Melanocyte of skin (primary cell): Measurements from ENCODE around the genes VWF and PLEKHG6.

- CAGE, long polyA plus RNA, 2 experiments = no peak in any of the 2 experiments
Measured at GRCh38 chr12:5171005-5171392, 127.3 kb downstream of the KCNA5 start.

- CAGE, long polyA plus RNA, 2 experiments = no peak in any of the 2 experiments
Measured at GRCh38 chr12:5290892-5291158, 141.1 kb upstream of the NTF3 start.

DNA sequence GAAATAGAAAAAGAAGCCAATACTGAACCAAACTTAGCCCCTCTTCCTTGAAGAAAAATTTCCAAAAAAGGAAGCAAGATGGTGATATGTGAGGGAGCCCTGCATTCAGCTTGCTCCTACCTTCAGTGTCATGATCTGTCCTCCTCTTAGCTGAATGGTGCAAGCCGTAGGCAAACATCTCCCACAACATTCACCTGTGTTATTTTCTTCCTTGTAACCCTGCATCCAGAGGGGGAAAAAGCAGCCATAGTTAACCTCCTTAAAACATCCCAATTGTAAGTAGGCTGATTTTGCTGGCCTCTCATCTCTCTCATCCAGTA, 8.3 kb upstream of the ANO2 start:
- CAGE, long polyA plus RNA, 2 experiments = no peak in any of the 2 experiments

GRCh38 chr12:6074339-6074857, 50.1 kb downstream of the VWF start:
- CAGE, long polyA plus RNA, 2 experiments = no peak in any of the 2 experiments

DNA sequence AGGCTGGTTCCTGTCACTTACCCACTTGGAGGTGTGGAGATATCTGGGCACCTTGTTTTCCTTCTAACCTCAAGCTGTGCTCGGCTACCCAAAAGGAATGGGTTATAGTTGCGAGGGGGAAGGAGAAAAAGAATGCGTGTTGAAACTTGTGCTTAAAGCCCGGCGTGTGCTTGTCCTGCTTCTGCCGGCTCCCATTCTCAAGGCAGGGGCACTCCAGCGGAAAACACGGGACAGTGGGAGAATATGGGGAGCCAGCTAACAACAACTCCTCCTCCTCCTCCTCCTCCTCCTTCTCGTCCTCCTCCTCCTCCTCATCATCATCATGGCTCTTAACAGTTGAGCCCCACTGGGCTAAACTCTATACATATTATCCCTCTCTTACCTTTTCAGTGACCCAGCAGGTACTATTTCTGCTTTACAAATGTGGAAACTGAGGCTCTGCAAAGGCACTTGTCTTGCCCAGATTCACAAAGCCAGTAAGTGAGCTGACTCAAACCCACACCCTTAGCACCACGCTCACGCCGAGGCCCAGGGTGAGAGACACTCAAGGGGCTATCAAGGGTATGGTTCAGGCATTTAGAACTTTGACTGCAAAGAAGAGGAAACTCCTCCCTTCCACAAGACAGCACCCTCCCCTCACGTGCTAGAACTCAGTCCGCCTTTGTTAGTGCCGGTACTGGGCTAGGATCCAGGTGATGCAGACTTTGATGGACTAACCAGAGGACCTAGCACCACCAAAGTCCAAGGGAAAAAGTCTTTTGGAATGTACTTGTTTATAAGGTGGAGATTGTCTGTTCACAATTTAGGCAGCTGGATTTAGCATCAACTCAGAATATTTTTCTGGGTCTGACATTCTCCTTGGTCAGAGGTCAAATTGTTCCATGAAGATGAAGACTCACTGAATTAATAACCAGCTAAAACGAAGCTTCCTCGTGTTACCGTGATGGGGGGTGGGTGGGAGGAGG, 33.9 kb downstream of the VWF start:
- CAGE, long polyA plus RNA, 2 experiments = no peak in any of the 2 experiments

DNA sequence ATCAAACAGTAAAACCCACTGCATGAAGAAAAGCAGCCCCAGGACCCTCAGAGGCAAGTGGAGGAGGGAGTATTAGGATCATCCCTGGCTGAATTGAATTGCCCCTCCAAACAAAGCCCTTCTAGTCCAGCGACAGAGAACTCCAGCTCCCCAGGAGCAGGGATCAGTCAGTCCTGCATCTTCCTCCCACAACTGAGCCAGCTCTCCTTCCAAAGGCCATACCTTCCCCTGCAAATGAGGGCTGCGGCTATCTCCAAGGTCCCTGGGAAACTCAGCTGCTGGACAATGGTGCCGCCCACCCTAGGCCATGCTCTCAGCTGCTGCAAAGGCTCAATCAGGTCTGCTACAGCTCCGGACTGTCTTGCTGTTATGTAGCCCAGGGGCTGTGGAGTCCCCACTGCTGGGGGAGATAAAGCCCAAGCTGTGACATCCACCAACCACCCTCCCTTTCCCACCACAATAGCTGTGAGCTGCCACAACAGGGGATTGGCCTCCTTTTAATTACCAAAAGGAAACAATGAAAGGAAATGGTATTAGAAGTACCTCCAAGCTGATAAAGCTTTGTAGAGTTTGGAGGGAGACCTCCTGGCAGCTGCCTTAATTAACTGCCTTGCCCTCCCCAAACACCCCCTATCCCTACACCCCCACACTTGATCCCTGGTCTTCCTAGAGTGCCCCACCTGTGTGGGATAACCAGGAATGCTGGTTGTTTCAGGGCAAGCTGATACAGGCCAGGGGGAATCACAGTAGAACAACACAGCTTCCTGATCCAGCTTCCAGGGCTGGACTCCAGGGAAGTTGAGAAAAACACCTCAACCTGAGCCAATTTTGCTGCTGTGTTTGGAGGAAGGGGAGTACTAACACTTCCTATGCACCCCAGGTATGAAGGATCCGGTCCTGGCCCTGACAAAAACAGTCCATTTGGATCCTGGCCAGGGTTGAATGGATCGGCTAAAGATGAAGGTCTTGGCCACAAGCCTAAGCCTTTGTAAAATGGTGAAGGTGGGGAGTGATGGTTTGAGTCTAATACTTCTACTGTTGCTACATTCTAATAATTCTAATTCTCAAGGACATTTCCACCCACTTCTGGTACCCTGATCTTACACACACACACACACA, at the start of gene VWF:
VWF (minus strand) TSS at position 472 of the 1,119 bp plus-strand sequence.
- CAGE, long polyA plus RNA, 2 experiments = no peak in any of the 2 experiments

GRCh38 chr12:6199226-6200298, 638 bp upstream of the CD9 start:
- CAGE, long polyA plus RNA, 2 experiments = no peak in any of the 2 experiments

DNA sequence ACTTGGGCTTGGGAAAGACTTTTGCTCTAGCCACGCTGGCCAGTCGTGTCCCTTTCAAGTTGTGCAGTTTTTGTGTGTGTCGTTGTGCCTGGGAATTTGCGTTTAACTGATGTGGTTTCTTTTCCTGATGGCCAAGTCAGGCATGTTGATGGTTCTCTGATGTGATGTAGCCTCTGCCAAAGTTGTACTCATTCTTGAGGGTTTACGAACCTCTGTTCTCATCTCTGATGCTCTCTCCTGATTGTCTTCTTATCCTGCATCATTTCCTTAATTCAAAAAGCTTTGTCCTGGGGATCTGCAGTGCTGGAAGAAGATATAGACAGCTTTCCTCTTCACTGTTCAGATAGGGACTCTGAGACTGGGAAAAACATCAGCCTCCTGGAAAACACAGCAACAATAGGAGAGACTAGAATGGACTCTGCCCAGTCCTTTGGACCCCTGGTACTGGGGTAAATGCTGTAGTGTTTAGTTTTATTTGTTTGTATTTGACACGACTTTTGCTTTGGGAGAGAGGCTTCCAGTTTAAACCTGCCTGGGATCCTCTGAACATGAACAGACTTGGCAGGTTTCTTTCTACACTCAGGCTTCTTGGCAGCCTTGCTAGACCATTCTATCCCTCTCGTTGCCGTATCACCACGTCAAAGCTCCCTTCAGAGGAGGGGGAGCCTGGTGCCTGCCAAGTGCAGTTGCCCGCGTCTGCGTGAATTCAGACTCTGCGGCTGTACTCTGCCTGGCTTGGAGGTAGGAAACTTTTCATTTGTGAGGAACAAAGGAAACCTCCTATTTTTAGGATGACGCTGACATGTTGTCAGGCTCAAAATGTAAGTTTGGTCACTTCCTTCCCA, 25.6 kb downstream of the CD9 start:
- CAGE, long polyA plus RNA, 2 experiments = no peak in any of the 2 experiments

DNA sequence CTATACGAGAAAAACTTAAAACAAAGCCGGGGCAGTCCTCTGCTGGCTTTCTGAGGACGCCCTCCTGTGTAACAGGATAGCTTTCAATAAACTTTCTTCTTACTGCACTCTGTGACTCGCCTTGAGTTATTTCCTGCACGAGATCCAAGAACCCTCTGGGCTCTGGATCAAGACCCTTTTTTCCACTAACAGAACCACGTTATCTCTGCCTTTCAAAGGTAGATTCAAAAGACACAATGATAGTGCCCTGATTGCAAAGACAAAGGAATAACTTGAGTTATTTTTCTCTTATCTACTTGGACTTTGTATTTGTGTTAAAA, 12.6 kb upstream of the PLEKHG6 start:
- CAGE, long polyA plus RNA, 2 experiments = no peak in any of the 2 experiments

DNA sequence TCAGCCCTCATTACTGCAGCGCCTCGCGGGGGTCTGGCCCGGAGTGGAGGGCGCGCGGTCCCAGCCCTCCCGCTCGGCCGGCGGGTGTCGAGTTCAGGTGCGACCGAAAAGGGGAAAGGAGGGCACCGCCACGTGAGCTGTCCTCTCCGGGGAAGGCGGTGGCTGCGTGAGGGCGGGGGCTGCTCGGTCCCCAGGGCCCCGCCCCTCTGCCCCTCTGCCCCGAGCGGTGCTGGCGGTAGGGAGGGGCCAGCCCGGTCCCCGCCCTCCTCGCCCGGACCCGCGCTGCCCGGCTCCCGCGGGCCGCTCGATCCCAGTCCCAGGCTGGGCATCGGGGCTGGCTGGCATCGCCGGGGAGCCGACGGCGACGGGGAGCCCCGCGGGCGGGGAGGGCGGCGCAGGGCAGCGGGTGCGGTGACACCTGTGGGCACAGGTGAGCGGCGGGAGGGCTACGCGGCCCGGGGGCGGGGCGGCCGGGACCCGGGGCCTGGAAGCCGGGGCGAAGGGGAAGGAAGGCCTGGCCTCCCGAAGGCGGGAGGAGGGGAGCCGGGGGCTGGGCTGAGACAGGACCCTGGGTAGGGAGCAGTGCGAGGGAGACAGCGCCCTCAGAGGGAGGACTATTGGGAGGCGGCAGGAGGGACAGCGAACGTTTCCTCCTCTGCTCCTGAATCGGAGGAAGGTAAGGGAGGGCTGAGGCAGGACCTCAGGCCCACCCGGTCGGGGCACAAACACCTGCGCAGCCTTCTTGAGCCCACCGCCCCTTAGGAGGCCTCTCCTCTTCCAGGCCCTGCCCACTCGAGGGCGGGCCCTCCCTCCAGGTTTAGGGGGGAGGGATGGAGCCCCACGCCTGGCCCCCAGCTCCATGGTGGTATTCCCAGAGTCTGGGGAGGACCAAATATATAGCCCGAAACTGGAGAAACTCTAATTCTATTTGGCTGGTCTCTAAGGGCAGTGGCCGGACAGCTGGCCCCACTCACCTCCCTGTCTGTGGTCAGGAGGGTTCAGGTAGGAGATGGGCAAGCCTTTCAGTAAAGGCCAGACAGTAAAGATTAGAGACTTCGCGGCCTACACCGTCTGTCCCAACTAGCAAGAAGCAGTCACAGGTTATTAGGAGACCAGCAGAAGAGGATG, at the start of gene PLEKHG6:
PLEKHG6 (plus strand) TSS at position 264 of the 1,128 bp plus-strand sequence.
- CAGE, long polyA plus RNA, 2 experiments = no peak in any of the 2 experiments

GRCh38 chr12:6312402-6313476, 2.3 kb downstream of the PLEKHG6 start:
- CAGE, long polyA plus RNA, 2 experiments = no peak in any of the 2 experiments

GRCh38 chr12:6322257-6322690, 11.8 kb downstream of the PLEKHG6 start:
- CAGE, long polyA plus RNA, 2 experiments = no peak in any of the 2 experiments

DNA sequence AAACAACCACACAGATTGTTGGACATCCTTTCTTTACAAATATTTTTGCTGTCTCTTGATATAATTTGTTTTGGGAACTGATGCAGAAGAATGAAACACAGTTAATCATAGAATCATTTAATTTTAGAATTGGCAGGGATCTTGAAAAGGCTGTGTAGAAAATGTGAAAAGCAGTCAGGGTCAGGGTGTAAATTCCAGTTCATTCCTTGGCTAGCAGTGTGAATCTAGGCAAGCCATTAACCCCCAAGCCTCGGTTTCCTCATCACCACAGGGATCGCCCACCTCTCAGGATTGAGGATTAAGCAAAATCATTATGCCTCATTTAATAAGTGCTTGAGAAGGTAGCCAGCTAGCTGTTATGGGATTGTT, 10.9 kb downstream of the TNFRSF1A start:
- CAGE, long polyA plus RNA, 2 experiments = no peak in any of the 2 experiments

DNA sequence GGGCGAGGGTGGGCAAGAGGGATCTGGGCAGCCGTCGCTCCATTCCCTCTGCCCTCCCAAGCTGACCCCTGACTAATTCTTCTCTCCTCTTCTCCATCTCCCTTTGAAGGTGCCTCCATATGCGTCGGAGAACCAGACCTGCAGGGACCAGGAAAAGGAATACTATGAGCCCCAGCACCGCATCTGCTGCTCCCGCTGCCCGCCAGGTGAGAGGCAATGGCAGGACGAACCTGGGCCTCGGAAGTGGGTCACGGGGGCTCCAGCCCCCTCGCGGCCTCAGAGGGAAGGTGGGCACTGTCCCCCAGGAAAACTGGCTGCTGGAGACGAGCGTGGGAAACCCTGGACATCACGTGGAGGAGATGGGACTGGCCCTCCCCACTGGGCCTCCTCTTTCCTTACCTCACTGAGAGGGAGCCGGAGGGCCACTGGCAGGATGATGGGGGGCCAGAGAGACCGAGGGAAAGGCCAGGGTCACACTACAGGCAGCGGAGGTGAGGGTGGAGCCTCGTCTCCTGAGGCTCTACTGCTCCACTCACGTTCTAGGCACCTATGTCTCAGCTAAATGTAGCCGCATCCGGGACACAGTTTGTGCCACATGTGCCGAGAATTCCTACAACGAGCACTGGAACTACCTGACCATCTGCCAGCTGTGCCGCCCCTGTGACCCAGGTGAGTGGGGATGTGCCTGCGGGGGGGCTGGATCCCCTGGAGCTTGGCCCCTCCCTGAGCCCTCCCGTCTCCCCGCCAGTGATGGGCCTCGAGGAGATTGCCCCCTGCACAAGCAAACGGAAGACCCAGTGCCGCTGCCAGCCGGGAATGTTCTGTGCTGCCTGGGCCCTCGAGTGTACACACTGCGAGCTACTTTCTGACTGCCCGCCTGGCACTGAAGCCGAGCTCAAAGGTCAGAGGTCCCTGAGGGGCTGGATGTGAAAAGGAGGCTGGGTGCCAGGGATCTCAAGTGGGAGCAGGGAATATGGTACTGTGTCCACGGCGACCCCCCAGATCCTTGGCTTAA, 824 bp downstream of the LTBR start:
- CAGE, long polyA plus RNA, 2 experiments = no peak in any of the 2 experiments

DNA sequence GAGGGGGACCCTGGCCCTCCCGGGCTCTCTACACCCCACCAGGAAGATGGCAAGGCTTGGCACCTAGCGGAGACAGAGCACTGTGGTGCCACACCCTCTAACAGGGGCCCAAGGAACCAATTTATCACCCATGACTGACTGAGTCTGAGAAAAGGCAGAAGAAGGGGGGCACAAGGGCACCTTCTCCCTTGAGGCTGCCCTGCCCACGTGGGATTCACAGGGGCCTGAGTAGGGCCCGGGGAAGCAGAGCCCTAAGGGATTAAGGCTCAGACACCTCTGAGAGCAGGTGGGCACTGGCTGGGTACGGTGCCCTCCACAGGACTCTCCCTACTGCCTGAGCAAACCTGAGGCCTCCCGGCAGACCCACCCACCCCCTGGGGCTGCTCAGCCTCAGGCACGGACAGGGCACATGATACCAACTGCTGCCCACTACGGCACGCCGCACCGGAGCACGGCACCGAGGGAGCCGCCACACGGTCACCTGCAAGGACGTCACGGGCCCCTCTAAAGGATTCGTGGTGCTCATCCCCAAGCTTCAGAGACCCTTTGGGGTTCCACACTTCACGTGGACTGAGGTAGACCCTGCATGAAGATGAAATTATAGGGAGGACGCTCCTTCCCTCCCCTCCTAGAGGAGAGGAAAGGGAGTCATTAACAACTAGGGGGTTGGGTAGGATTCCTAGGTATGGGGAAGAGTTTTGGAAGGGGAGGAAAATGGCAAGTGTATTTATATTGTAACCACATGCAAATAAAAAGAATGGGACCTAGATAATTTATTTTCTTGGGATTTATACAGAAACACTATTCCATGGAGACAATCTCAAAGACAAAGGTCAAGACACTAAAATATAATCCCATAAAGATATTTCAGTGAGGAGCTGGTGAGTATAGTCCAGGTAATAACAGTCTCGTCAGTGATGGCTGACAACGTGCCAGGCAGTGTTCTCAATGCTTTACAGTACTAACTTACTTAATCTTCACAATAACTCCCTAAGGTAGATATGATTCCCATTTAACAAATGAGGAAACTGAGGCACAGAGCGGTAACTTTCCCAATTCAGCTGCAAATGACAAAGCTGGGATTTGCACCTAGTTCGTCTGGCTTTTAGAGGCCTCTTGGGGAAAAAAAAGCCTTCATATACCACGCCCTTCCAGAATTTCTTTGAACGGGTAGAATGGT, 7.2 kb downstream of the LTBR start:
- CAGE, long polyA plus RNA, 2 experiments = no peak in any of the 2 experiments

- CAGE, long polyA plus RNA, 2 experiments = no peak in any of the 2 experiments
Measured at GRCh38 chr12:6426790-6427826, 17.6 kb upstream of the CD27 start.

- CAGE, long polyA plus RNA, 2 experiments = no peak in any of the 2 experiments
Measured at GRCh38 chr12:6450058-6450819, 1.6 kb upstream of the TAPBPL start.

DNA sequence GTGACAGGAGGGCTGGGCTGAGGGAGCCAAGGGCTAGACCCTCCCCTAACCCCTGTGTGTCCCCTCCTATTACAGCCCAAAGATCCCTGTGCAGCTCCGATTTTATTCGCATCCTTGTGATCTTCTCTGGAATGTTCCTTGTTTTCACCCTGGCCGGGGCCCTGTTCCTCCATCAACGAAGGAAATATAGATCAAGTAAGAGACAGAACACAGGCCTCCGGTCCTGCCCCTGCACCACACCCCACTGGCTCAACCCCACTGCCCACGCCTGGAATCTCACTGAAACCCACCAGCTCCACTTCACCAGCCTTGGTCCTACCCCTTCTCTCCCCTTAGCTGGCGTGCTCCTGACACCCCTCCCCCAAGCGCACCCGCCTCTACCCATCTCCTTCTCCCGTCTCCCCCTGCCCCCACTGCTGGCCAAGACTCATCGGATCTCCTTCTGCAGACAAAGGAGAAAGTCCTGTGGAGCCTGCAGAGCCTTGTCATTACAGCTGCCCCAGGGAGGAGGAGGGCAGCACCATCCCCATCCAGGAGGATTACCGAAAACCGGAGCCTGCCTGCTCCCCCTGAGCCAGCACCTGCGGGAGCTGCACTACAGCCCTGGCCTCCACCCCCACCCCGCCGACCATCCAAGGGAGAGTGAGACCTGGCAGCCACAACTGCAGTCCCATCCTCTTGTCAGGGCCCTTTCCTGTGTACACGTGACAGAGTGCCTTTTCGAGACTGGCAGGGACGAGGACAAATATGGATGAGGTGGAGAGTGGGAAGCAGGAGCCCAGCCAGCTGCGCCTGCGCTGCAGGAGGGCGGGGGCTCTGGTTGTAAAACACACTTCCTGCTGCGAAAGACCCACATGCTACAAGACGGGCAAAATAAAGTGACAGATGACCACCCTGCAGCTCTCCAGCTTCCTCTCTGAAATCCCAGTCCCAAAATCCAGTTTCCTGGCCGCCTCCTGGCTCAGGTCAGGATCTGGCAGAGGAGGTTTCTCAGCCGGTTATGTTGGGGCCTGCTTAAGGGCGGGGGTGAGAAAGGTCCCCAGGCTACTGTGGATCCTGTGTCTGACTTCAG, 686 bp upstream of the TAPBPL start:
- CAGE, long polyA plus RNA, 2 experiments = start-site peak on the minus strand in 1 of 2 experiments, centred at position 724 of the sequence, 17 to 54 reads per replicate

- CAGE, long polyA plus RNA, 2 experiments = no peak in any of the 2 experiments
Measured at GRCh38 chr12:6532271-6533193, 1.8 kb upstream of the GAPDH start.

GRCh38 chr12:6539692-6540534, 5.6 kb downstream of the GAPDH start:
- CAGE, long polyA plus RNA, 2 experiments = no peak in any of the 2 experiments